Endothelial cell (in vitro differentiated cells): ENCODE data around the gene OSBPL9.

- PRO-cap, result no peak
These were observed 28.5 kb downstream of the RNF11 start for GRCh38 chr1:51264451-51265054.

- PRO-cap, result no peak
These were observed 45.9 kb downstream of the TTC39A start for GRCh38 chr1:51284527-51284845.

GRCh38 chr1:51314840-51315412 lies 15.4 kb downstream of the TTC39A start:
- PRO-cap, result no peak

- PRO-cap, result no peak
These were observed 92.9 kb upstream of the TTC39A start for GRCh38 chr1:51422998-51423857.

DNA sequence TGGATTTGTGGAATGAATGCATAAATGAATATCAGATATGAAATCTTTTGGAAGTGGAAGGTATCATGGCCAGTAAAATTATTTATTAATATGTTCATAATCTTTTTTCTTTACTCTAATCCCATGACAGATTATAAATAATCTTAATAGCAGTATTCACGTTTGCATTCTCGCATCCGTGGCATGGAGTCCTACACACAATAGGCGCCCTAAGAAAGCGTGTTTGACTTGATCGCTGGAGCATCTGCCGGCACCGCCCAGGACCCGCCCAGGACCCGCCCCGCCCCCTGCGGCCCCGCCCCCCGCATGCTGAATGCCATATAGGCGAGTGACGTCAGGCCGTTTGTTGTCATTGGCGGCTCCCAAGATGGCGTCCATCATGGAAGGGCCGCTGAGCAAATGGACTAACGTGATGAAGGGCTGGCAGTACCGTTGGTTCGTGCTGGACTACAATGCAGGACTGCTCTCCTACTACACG lies at the start of gene OSBPL9:
Gene OSBPL9 (plus strand): TSS at position 349 of the 478 bp plus-strand sequence.
- PRO-cap, result bidirectional peak, plus-strand start at position 349 of the sequence, minus-strand start at position 178 of the sequence

DNA sequence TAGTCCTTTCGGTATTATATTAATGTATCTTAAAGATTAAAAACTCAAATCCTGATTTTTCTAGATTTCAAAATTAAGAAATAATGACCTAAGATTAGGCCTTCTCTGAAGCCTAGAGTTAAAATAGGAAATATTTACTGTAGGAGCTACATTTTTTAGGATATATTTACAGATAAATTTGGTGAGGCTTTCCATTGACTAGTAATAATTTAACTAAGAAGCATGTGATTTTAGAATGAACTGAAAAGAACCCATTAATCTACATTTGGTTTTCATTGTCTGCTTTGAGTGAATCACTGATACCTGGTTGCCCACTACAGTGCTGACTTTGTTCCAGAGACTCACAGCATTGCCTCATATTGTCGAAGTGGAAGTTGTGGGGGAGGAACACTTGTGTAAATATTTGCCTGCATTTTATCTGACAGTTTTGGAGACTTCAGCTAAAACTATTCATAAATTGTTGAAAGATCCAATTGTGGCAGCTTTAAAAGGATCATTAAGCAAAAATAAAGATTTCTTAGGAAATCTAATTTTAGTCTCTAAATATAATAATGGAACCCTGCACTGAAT lies 73.2 kb downstream of the OSBPL9 start:
- PRO-cap, result no peak

DNA sequence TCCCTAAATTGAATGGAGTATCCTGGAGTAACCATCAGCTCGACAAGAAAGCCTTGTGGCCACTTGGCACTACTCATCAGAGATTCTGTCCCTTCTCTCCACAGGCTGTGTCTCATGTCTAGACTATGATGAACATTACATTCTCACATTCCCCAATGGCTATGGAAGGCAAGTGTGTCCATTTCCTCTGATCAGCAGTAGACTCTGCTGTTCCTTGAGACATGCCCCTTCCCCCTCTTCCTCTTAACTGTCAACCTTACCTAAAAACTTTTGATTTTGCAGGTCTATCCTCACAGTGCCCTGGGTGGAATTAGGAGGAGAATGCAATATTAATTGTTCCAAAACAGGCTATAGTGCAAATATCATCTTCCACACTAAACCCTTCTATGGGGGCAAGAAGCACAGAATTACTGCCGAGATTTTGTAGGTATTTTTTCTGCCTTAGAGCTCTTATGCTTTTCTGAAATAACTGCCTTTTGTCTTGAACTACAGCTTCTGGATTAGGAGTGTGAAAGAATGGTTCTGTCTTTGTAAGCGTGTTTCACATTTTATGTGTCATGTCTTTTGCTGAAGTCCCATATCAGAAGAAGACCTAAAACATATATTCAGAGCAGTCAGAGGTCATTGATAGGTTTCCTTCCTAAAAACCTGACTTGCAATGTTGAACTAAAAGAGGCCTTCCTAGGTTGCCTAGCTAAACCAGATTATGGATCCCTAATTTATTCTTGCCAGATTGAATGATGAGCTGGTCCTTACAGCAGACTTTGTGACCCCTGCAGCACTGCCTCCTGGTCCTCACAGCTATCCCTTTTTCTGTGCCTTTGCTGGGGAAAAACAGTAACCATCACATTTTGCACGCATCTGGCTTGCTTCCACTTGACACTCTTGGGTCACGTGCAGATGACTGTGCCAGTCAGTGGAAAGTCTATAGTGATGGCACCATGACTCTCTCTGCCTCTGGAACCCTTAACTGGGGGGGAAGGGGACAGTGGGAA lies 94.1 kb downstream of the NRDC start:
- PRO-cap, result no peak

GRCh38 chr1:52019825-52020780 lies 13.5 kb downstream of the KTI12 start:
- PRO-cap, result no peak

GRCh38 chr1:52139842-52140301 lies 2.0 kb upstream of the ZFYVE9 start:
- PRO-cap, result no peak

DNA sequence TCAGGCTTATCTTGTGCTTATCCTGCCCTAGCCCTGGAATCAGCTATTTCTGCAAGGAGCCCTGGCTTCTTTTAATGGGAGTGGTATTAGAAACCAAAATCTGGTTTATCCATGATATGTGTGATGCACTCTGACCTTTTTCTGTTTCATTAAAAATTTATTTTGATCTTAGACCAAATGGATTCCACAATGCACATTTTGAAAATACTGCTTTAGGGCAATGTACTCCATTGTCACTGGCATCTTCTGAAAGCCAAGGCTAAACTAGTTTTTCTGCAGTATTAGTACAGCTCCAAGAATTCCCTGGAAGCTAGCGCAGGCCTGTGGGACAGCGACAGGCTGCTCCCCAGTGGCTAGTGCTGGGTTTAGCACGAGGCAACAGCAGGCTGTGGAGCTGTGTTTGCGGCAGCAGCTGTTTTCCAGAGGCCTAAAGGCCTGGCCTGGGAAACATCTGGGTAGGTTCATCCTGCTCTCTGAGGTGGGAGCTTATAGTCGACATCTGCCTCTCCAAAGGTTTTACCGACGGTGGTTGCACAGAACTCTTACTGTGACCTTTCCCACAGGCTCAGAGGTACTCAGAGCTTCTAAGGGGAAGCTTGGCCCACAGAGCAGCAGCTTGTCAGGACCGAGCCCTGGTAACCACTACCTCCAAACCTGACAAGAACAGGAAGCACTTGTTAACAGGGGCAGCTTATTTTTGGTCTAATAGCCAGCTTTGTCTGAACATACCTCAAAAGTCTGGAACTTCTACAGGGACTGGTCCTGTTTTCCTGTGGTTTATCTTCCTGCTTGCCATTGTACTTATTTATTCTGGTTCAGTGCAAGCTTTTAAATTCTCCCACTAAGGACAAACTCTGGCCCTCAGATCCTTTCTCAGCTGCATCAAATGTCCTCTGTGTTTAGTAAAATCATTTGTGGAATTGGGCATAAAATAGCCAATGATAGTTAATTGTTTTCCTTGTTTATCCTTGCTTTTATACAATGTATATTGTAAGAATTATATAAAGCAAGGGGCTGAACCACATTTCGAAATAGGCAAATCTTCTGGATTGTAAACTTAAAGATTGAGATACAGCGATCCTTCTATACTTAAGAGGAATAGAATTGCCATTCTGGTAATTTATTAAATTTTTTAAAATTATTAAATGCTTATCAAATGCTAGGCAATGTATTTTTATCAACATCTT lies 17.1 kb downstream of the CC2D1B start:
- PRO-cap, result bidirectional peak, plus-strand start at position 733 of the sequence, minus-strand start at position 536 of the sequence

GRCh38 chr1:52636487-52637477 lies 3.8 kb downstream of the SHISAL2A start:
- PRO-cap, result unidirectional peak, minus-strand start at chr1:52637001

DNA sequence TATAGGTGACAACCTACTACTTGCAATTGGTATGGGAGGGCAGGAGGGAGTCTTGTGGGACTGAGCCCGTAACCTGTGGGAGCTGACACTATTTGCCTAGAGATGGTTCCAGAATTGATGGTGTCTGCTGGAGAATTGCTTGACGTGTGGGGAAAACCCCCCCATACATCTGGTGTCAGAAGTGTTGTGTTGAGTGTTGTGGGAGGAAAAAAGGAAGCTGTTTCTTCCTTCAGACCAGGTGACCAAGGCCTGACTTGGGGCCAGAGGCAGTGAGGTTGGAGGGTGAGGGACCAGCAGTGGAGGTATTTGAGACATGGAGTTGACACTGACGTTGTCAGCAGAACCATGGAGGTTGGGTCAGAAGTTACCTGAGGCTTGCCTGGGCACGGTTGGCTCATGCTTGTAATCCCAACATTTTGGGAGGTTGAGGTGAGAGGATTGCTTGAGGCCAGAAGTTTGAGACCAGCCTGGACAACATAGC lies 8.4 kb downstream of the SHISAL2A start:
- PRO-cap, result no peak

DNA sequence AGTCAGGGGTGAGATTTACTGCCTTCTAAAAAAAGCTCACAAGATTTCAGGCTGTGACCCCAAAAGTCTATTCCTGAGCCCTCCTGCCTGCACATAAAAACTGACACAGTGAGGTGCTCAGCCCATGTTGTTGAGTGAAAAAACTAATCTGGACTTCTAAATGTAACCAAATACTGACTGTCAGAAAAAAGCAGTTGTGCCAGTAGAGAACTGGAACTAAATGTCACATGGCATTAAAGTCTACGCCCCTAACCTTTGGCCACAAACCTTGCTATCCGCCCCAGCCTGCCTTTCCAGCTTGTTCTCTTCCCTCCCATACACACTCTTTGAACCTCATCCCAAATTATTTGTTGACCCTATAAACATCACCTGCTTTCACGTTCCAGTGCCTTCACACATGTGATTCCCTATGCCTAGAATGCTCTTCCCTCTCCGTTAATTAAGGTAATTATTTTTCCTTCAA lies 9.1 kb upstream of the COA7 start:
- PRO-cap, result no peak

DNA sequence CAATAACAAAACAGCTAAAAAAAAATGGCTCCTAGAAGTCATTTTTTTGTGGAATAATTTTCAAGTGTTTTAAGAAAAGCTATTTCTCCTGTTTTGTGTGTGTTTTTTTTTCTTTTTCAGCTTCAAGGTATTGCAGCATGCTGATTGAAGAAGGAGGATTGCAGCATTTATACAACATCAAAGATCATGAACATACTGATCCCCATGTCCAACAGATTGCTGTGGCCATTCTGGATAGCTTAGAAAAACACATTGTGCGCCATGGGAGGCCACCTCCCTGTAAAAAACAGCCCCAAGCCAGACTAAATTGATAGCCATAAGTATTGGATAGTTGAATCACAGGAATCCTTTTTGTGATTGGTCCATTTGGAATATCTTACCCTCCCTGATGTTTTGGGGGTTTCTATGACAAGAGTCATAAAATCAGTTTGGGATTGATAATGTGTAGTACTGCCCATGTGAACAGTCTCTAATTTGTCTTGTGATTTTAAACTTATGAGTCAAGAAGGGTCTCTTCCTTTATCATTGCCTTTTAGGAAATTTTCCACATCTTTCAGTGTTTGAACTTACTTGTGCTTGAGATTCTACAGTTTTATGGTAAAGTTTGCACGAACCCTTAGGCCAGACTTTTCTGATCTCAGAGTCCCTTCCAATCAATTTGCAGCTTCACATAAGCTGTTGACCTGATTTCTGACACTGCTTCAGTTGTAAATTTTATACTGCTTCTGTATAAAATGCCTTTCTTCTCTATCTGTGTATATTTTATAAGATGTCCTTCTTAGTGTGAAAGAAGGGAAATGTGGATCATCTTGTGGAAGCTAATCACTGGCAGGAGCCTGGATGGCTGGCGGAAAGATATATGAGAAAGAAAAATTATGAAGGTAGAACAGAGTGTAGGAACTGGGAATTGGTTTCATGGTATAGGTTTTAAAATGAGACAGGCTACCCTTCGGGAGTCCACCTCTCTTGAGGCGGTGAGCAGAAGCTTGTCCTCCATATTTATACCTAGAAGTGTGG lies 20.9 kb upstream of the ZYG11A start:
- PRO-cap, result no peak

DNA sequence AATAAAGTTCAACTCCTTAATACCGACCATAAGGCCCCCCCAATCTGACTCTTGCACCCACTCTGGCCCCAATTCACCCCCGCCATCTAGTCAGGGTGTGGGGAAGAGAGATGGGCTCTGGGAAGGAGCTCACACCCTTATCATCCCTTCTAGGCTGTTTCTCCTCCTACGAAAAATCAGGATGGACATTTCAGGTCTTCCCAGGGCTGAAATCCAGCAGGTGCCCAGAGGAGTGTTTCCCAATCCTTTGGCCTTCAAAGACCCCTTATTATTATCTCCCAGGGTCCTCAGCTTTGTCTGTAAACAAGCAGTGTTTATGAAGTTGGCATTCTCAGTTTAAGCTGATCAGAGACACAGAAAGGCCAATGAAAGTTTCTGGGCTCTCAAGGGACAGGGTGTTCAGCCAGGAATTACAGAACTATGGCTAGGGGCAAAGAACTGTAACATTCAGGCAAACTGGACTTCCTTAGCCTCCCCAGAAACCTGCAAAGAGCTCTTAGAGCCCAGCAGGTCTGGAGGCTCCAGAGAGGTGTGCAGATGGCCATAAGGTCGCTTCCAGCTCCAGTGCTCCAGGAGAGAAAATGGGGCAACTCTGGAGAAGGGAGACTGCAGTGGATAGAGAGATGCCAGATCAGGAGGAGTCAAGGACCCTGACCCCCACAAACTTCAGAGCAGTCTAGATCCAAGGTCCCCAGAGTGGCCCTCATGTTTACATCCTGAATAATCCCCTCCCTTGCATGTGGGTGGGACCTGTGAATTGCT lies 6.4 kb downstream of the ECHDC2 start:
- PRO-cap, result no peak

GRCh38 chr1:53053475-53054451 lies 8.2 kb upstream of the PODN start:
- PRO-cap, result no peak

- PRO-cap, result no peak
These were observed 869 bp downstream of the PODN start for GRCh38 chr1:53062389-53063774.

DNA sequence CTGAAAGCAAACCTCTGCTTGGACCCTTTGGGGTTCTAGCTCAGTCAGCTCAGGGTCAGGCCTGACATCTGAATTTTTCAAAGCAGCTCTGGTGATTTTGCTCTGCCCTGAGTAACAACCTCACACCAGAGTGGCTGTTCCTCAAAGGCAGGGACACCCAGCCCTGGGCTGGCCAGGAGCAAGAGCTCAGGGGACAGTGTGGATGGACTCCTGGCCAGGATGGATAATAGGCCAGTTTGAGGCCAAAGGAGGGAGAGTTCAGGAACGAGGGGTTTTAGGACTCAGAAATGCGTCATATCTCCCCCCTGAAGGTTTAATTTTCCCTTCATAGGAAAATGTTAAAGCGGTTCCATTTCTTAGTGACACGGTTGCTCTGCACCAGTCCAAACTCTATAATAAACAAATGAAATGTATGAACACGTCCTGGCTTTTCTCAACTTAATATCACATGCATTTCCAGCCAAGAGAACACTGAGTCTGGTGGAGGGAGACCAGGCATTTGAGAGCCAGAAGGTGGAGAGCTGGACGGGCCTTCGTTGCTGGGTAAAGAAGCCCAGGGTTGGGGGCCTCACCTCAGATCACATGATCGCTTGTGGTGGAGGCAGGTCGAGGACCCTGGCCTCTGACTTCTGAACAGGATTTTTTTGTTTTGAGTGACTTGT lies 11.6 kb downstream of the SLC1A7 start:
- PRO-cap, result no peak

GRCh38 chr1:53218644-53219191 lies 1.7 kb downstream of the CZIB start:
- PRO-cap, result no peak

DNA sequence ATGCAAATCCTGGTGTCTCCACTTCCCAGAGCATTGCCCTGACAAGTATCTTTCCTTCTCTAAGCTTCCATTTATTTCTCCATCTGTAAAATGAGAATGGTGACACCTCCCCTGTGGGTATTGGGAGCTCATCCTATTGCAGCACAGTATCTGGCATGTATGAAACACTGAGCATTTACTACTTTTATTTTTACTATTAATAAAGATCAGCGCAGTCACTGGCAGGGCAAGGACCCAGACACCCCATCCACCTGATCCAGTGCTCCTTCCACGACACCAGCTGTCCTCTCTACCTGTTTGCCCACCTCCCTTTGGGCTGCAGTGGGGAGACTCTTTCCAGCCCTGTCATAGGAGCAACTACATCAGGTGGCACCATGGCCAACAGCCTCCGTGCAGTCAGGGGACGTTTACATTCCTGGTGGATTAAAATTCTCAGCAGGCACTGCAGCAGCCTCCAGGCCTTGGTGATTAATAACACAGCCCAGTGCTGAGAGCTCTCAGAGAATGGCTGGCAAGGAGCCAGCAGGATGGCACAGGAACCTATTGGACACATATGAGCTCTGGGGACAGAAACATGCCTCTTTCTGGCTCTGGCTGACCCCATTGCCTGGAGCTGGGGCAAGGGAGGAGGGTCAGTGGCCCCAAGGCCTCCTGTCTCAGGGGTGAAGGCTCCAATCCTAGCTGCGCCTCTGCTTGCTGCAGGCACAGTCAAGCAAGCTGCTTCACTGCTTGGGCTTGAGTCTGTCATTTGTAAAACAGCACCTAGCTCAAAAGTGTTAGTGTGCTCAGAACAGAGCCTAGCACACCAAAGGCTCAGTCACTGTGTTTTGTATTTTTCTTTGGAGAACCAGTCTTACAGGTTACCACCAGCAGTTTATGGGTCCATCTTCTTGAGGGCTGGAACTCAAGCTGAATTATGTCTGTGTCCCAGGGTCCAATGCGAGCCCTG lies 113.3 kb downstream of the DMRTB1 start:
- PRO-cap, result no peak